Panc1 (cell line): Measurements from ENCODE around the genes ANKRD7 and WNT16.

DNA sequence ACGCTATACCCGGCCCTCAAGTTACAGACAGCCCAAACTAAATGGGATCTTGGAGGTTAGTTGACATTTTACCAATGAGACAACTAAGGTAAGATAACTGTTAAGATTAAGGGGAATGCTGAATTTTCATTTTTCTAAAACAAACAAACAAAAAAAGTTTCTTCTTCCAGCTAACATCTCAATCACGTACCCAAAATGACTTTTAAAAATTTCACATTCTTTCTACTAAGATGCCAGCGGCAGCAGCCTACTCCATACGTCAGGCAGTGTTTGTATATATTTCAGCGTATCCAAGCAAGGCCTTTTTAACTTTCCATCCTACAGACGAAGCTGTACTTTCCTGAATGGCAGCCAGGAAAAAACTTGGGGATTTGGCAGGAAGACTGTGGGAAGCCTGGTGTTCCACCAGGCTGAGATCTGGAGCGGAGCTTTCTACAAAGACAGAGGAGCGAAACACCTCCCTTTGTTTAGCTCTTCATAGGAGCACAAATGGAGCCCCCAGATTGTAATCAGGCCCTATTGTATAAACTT is 143.7 kb downstream of the TES start:
- RRBS, 2 experiments: no CpG with 5 or more reads among the region's 9 CpGs

DNA sequence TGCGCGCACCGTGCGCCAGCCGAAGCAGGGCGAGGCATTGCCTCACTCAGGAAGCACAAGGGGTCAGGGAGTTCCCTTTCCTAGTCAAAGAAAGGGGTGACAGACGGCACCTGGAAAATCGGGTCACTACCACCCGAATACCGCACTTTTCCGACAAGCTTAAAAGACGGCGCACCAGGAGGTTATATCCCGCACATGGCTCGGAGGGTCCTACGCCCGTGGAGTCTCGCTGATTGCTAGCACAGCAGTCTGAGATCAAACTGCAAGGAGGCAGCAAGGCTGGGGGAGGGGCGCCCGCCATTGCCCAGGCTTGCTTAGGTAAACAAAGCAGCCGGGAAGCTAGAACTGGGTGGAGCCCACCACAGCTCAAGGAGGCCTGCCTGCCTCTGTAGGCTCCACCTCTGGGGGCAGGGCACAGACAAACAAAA is 90.5 kb upstream of the CAV2 start:
- RRBS, 2 experiments: no CpG with 5 or more reads among the region's 21 CpGs

GRCh38 chr7:116501951-116502933 is 2.7 kb downstream of the CAV2 start:
- RRBS, 2 experiments: no CpG with 5 or more reads among the region's 2 CpGs

GRCh38 chr7:116706366-116706894 is 34.4 kb downstream of the MET start:
- RRBS, 2 experiments: no CpG with 5 or more reads among the region's 4 CpGs

DNA sequence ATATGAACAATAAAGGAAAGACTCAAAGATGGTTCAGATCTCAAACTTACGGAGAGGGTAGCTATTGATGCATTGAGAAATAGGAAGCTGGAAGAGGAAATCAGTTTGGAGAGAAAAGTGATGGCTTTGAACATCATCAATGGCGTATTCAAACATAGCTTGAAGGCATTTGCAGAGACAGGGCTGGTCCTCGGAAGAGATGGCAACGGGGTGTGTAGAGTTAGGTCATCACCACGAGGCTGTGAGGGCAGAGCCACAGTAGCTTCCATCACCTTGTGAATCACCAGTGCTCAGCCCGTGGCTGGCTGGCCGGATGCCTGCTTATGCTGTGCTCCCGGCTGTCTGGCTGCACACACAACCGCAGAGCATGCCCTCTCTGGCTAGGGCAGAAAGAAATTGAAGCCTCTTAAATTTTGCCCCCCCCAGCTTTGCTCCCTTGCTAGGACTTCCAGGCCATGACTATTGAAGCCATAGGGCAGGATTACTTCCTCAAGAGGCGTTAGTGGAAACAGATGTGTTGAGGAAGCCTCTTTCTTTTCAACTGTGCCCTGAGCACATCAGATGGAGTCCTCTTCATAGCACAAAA is 44.6 kb downstream of the MET start:
- RRBS, 2 experiments: no CpG with 5 or more reads among the region's 10 CpGs

DNA sequence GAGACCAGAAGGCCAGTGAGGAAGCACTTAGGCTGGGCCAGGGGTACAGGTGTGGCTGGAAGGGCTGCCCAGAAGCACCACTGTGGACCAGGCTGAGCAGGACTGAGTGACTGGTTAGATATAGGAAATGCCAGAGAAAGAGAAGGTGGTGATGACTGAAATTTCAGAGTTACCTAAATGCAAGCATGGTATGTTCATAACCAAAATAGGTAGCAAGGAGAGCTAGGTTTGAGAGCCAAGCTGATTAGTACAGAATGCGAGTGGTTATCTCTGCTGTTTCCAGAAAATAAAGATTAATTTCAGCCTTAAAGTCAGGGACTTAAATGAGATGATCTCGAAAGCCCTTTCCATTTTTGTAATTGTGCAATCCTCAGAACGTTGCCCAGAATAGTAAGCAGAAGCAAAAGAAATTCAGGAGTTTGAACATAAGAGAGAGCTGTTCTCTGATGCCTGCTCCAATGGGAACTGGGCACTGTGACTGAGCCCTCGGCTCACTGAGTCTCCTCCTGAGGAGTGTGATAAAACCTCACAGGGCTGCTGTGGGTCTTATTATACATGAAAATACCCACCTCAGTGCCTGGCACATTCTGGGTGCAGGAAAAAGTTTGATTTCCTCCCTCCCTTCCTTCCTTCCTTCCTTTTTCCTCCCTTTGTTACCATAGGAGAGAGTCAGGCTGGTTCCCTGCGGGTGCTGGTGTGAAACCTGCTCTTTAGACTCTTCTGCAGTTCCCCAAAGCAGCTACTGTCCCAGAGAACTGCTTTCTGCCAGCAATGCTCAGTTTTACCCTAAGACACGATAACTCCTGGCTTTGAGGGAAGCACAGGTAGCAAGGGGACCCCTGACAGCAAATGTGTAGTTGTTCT is 55.1 kb downstream of the MET start:
- RRBS, 2 experiments: no CpG with 5 or more reads among the region's 6 CpGs

- RRBS, 2 experiments: no CpG with 5 or more reads among the region's 4 CpGs
Measured at GRCh38 chr7:116810218-116810787, 52.1 kb upstream of the CAPZA2 start.

GRCh38 chr7:116921582-116922007 is 31.7 kb upstream of the ST7 start:
- RRBS, 2 experiments: no CpG with 5 or more reads among the region's 4 CpGs

DNA sequence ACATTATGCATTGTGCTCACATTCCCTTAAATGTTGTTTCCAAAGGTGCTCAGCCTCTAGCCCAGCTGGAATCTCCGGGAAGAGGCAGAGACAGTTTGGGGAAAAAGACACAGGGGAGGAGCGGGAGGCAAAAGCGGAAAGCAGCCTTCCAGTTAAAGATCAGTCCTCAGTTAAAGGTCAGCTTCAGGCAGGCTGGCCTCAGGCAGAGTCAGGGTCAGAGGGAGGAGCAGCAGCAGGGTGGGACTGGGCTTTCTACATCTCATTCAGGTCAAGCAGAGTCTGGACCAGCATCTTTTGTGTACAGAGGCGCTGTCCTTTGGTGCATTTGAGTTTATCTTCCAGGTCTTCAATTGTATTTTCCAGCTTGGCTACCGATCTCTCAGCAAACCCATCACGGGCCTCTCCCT is 18.6 kb downstream of the ST7 start:
- RRBS, 2 experiments: no CpG with 5 or more reads among the region's 6 CpGs

- RRBS, 2 experiments: no CpG with 5 or more reads among the region's 1 CpG
Measured at GRCh38 chr7:117026490-117027021, 73.3 kb downstream of the ST7 start.

DNA sequence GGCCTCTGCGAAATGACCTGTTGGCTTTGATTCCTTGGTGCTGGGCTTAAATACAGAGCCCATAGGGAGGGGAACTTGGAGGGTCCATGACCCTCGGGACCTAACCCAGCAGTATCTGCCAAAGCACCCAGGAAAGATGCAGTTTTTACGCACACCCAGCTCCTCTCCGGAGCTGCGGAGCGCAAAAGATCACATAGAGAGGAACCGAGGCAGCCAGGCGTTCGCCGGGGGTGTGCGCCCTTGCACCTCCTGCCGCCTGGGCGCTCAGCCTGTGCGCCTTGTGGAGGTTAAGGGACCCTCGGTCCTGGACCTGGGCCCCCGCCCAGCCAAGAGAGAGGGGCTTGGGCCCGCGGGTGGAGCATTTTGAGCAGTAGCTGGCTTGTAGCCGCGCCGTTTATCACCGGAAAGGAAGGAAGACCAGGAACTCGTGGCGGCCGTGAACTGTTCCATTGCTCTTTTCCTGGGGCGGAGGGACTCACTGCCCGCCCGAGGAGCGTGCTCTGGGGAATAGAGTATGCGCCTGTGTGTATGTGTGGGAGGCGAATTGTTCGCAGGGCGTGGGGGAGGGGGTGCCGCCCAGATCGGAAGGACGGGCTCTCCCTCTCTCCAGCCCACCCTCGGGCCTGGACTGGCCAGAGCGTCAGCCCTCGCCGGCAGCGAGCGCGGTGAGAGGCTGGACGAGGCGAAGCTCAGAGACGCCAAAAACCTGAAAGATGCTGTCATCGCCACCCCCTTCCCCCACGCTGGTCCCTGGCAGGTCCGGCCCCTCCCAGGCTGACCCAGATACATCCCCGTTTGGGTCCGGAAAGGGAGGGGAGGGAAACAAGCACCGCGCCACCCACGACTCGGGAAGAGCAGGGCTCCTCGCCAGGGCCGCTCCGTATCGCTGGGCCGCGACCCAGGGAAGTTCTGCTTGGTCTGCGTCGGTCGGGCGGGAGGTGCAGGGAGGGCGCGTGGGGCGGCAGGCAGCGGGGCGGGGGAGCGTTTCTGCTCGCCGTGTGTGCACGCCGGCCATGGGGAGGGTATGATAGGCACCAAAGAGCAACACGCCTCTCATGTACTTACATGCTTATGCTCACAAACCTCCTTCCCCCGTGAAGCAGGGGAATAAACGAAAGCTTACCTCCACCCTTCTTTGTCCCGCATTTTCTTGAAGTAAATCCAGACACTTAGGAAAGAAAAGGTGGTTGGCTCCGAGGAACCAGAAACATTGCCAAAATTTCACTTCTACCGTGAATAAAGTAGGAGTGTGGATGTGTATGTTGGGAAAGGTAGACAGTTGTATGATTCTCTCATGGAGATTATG is 1.3 kb upstream of the WNT2 start:
- RRBS, 2 experiments: 2 to 9% methylated on average over 9 to 17 of the region's 81 CpGs

DNA sequence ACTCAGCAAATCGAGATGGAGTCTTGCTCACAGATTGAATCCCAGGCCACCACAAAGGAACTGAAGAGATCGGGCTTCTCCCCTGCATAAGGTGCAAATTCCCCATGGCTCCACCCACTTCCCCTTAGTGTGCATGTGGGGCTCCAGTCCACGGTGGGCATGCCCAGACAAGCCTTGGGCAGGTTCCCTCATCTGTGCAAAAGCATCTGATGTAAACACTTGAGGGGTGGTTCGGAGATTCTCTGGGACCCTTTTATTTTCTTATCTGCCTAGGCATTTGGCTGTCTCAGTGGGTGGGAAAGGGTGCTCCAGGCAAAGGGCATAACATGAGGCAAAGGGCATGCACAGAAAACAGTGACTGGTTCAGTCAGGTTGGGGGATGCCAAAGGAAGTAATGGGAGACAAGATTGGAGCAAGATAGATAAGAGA is 150.7 kb downstream of the CFTR start:
- RRBS, 2 experiments: no CpG with 5 or more reads among the region's 4 CpGs

- RRBS, 2 experiments: no CpG with 5 or more reads among the region's 2 CpGs
Measured at GRCh38 chr7:117689365-117689923, 183.8 kb downstream of the CTTNBP2 start.

DNA sequence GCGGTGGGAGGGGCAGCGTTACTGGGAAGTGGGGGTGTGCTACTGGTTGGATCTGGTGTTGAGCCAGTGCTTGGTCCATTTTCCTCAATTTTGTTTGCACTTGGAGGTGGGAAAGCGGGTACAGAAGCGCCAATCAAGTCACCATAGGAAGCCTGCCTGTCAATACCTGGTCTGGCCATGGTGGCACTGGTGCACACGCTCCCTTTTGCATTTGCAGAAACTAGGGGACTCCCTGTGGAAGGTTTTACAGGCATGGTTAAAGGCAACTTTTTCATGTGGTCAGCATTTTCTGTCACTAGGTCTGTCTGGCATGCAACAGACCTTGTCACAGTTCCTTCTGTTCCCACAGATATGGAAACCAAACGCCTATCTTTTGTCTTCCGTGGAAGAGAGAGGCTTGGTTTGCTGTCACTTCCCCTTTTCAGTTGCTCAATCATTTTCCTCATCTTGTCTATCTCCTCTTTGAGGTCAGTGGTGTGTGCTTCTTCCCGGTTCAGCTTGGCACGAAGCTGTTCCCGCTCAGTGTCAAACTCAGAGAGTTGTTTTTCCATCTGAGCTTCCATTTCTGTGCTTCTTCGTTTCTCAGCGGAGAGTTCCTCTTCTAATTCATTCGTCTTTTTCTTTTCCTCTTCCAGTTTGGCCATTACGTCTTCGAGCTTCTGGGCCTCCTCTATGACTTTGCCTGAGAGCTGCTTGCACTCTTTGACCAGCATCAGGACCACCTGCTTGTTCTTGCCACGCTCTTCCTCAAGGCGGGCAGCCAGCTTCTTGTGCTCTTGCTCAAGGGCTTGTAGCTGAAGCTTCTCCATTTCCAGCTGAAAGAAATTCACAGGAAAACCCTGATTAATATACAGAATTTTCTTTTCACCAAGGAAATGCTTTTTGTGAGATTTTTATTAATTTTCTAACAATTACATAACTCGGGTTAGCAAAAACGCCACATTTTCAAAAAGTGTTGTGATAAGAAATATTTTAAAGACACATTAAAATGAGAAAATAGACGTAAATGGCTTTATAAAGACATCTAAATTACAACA is 81.0 kb downstream of the CTTNBP2 start:
- RRBS, 2 experiments: no CpG with 5 or more reads among the region's 20 CpGs

DNA sequence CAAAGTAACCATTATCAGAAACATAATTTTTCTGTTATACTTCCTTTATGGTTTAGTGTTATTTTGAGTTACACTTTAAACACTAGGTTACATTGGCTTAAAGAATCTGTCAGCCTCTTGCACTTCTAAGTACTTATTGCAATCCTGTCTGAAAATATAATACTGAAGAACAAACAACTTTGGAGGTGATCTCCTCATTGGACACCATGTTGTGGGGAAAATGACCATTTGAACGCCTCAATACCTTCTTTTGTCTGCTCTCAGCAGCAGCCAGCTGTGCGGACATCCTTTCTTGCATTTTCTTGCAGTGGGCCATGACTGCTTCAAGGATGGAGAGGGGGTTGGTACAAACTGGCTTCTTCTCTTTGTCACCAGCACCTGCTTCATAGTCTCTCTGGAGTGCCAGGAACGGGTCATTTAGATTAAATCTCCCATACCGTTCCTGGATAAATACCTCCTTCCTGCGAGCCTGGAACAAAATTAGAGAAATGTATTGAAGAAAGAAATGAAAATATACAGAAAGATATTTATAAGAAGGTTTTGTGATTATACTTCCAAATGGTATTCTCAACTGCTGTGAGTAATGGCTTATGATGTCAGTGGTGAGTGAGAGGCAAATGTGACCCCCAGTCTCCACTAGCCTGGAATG is 62.6 kb downstream of the CTTNBP2 start:
- RRBS, 2 experiments: no CpG with 5 or more reads among the region's 5 CpGs

GRCh38 chr7:117871722-117872537 is 1.3 kb downstream of the CTTNBP2 start:
- RRBS, 2 experiments: no CpG with 5 or more reads among the region's 18 CpGs

GRCh38 chr7:118224380-118224975 is at the start of gene ANKRD7:
ANKRD7 (plus strand) TSS chr7:118224704.
- RRBS, 2 experiments: 52 to 77% methylated on average over 9 of the region's 19 CpGs

GRCh38 chr7:121012371-121013304 is 24.1 kb downstream of the CPED1 start:
- RRBS, 2 experiments: no CpG with 5 or more reads among the region's 8 CpGs

DNA sequence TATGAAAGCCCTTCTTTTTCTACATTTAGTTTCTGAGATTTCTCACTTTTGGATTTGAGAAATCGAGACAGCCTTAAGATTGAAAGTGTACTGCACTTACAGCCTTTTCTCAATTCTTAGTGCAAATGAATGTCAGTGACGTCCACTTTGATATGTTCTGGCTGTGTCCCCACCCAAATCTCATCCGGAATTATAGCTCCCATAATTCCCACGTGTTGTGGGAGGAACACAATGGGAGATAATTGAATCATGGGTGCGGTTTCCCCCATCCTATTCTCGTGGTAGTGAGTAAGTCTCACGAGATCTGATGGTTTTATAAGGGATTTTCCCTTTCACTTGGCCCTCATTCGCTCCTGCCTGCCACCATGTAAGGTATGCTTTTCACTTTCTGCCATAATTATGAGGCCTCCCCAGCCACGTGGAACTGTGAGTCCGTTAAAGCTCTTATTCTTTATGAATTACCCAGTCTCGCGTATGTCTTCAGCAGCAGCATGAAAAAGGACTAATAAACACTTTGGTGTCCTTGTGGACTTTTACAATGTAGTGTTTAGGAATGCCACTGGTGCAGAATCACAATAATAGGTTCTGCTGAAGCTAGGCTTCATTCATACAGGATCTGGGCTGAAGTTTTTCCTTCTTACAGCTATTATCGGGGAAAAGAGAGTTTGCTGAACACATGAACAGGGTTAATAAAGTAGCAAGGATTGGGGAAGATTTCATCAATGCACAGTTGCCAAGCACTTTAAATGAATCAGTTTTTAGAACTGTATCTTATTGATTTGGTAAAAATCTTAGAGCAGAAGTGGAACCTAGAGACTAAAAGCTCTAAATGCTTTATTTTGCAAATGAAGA is 74.2 kb downstream of the CPED1 start:
- RRBS, 2 experiments: no CpG with 5 or more reads among the region's 13 CpGs

- RRBS, 2 experiments: 47% methylated on average over 8 of the region's 26 CpGs; no CpG with 5 or more reads in 1 of the 2 experiments
Measured at GRCh38 chr7:121328545-121329170, at the start of gene WNT16. WNT16 (plus strand) TSS chr7:121329000.